OVCAR3 (cell line): ENCODE measurements around a stretch of chr10.

GRCh38 chr10:77243080-77243631 lies 394.5 kb downstream of the KCNMA1 start:
- RRBS: no CpG with 5 or more reads among the region's 3 CpGs

- RRBS: no CpG with 5 or more reads among the region's 3 CpGs
These were observed 350.8 kb downstream of the KCNMA1 start for GRCh38 chr10:77286727-77287197.

GRCh38 chr10:77296476-77297182 lies 341.0 kb downstream of the KCNMA1 start:
- RRBS: no CpG with 5 or more reads among the region's 7 CpGs

- RRBS: 98% methylated on average over 4 of the region's 5 CpGs
These were observed 147.8 kb downstream of the KCNMA1 start for GRCh38 chr10:77489736-77490188.

GRCh38 chr10:77497902-77498842 lies 139.4 kb downstream of the KCNMA1 start:
- RRBS: no CpG with 5 or more reads among the region's 4 CpGs

DNA sequence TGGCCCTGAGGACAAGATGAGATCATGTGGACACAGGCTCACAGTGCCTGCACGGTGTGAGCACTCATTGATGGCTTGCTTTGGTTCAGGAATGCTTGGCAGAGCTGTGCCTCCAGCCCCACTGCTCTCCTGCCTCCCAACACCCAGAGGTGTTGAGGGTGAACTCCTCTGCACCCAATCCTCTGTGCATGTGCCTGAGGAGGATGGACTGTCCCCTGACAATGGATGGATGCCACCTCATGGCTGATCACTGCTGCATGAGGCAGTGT lies 136.5 kb downstream of the KCNMA1 start:
- RRBS: no CpG with 5 or more reads among the region's 1 CpG

- RRBS: no CpG with 5 or more reads among the region's 6 CpGs
These were observed 83.6 kb downstream of the KCNMA1 start for GRCh38 chr10:77553950-77554459.

DNA sequence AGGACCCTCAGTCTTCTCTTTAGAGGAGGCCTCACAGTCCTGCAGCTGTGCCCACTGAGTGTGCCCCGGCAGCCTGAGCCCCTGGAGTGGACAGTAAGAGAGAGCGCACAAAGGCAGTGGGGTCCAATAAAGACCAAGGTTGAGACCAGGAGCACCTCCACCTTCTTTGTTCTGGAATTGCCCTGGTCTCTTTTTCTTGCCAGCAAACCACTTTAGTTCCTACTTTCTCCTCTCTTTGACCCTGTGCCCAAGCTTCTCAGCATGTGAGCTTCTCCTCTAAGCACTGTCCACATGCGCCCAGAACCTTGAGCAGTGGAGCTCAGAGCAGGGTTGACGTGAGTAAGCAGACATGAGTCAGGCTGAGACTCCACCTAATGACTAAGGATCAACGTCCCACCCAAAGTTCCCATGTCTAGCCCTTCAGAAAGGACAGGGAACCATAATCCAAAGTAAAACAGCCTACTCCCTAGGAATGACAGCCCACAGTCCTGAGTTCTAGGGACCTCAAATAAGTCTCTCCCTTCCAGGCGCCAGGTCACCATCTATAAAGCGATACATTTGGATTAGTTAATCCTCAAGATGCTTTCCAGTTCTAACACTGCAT lies 44.7 kb downstream of the KCNMA1 start:
- RRBS: no CpG with 5 or more reads among the region's 7 CpGs

DNA sequence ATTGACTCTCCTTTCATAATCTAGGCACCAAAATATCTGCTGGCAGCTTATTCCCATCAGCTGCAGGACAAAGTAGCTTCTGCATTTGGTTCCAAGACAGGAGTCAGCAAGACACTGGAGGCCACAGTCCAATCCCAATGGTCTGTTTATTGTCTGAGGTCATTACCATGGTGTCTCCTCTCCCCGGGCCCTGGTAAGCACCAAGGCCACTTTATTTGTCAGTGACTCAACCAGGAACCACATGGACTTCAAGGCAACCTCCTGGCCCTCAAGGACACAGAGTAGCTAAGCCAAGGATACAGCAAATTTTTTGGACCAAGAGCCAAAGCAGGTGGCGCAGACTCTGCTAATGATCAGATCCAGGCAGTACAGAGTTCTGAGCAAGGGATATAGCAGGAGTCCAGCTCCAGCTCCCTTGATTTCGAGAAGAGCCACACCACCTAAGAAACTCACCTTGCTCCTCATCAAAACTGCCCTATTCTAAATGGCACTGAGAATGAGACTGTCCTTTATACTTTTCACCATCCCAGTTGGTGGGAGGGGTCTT lies 36.0 kb downstream of the KCNMA1 start:
- RRBS: no CpG with 5 or more reads among the region's 3 CpGs

- RRBS: no CpG with 5 or more reads among the region's 5 CpGs
These were observed 27.9 kb downstream of the KCNMA1 start for GRCh38 chr10:77609715-77610141.

GRCh38 chr10:77710699-77711822 lies 73.5 kb upstream of the KCNMA1 start:
- RRBS: 48% methylated on average over 12 of the region's 53 CpGs

GRCh38 chr10:77807630-77808155 lies 118.9 kb downstream of the DLG5 start:
- RRBS: no CpG with 5 or more reads among the region's 10 CpGs

- RRBS: 92% methylated on average over 2 of the region's 9 CpGs
These were observed 116.1 kb downstream of the DLG5 start for GRCh38 chr10:77810421-77810817.

GRCh38 chr10:77845035-77845557 lies 81.5 kb downstream of the DLG5 start:
- RRBS: no CpG with 5 or more reads among the region's 5 CpGs

DNA sequence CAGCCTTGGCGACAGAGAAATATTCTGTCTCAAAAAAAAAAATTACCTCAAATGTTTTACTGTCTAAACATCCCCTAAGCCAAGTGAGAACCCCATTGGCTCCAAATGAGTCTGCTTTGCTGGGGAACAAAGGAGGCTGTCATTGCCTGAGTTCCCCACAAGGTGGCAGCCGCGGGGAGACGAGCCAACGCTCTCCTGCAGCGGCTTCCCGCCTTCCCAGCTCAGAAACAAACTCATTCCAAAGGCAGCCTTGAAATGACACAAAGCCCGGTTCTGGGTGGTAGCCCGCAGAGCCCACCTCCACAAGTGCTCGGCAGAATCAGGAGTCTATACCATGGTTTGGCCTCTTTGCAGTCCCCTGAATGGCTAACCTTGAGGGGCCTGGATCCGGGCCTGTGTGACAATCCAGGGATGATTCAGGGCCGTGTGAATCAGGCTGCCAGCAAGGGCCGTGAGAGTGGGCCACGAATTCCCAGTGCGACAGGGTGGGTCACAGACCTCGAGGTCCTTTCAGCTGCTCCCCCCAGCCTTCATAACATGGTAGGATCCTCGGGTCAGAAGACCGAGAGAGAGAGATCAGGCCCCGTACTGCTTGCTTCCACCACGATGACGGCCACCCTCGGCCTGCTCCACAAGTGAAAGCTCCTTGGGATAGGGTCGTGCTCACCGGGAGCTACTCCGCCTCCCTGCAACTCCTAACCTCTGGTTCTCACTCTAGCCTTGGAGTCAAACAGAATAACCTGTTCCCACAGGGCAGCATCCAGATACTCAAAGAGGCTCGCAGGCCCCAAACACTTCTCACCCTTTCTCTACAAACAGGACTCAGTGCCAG lies 79.7 kb downstream of the DLG5 start:
- RRBS: 34% methylated on average over 3 of the region's 26 CpGs

DNA sequence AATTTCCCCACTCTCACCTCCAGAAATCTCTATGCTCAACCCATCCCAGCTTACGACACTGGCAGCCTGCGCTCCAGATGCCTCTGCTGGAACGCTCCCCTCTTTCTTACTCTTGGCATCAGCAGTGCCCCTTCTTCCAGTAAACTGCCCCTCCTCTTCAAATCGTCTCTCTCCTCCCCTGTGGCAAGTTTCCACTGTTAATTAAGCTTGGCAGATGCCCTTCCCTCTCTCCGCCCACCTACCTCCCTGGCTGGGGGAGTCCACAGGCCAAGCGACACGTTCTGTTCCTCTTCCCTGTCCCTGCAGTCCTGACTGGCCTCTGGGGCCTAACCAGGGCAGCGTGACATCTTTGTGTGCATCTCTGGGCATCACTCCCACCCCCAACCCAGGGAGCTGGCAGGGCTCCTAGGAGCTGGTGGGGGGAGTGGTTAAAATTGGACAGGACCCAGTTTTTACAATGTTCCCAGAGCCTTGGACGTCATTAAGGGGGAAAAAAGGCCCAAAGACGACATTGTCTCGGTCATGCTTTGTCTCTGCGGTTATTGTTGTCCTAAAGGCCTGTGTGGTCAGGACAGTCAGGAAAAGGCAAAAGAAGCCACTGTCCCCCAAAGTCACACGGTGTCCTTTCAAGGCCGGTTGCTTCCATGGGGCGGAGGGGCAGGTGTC lies 54.3 kb downstream of the DLG5 start:
- RRBS: no CpG with 5 or more reads among the region's 15 CpGs

GRCh38 chr10:77988706-77989148 lies 40.6 kb downstream of the POLR3A start:
- RRBS: no CpG with 5 or more reads among the region's 3 CpGs

DNA sequence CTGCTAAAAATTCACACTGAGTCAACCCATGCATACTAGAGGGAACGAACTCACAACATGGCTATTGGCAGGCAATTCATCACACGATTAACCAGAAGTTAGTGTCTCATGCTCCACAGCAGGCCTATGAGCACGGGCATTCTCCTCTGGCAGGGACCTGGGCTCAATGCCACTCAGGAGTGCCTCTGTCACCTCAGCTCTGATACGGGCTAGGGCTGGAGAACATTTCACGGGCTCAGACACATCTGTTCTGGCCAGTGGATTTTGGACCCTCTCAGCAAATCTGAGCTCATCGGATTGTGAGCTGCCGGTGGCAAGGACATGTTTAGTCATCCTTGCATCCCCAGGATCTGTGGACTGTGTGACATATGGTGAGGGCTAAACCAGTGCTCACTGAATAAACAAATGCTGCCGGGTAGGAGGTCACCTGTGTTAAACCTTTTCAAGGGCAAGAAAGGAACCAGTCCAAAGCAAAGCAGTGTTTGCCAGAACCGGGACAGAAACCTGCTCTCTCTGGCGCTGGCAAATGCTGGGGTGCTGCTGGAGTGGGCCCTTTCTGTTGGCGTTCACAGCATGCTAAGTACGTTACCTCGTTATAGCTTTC lies 40.1 kb downstream of the POLR3A start:
- RRBS: 99% methylated on average over 3 of the region's 13 CpGs

GRCh38 chr10:78028868-78029267 lies 447 bp downstream of the POLR3A start:
- RRBS: 4% methylated on average over 1 of the region's 15 CpGs